Metastatic Breast Carcinoma in the Ovary (tissue), 3 donors: ENCODE results near the gene TMEM233.

- PRO-cap, 3 experiments: peak in 1 of 3 experiments; most common minus-strand start chr12:118190092 (in 1)
Measured at GRCh38 chr12:118189546-118190250, 53.8 kb downstream of the PEBP1 start.

- PRO-cap, 3 experiments: no peak in any of the 3 experiments
Measured at GRCh38 chr12:118357149-118358124, 15.3 kb downstream of the TAOK3 start.

- PRO-cap, 3 experiments: no peak in any of the 3 experiments
Measured at GRCh38 chr12:118383810-118384258, 7.5 kb downstream of the SUDS3 start.

- PRO-cap, 3 experiments: no peak in any of the 3 experiments
Measured at GRCh38 chr12:118385828-118386515, 9.6 kb downstream of the SUDS3 start.

DNA sequence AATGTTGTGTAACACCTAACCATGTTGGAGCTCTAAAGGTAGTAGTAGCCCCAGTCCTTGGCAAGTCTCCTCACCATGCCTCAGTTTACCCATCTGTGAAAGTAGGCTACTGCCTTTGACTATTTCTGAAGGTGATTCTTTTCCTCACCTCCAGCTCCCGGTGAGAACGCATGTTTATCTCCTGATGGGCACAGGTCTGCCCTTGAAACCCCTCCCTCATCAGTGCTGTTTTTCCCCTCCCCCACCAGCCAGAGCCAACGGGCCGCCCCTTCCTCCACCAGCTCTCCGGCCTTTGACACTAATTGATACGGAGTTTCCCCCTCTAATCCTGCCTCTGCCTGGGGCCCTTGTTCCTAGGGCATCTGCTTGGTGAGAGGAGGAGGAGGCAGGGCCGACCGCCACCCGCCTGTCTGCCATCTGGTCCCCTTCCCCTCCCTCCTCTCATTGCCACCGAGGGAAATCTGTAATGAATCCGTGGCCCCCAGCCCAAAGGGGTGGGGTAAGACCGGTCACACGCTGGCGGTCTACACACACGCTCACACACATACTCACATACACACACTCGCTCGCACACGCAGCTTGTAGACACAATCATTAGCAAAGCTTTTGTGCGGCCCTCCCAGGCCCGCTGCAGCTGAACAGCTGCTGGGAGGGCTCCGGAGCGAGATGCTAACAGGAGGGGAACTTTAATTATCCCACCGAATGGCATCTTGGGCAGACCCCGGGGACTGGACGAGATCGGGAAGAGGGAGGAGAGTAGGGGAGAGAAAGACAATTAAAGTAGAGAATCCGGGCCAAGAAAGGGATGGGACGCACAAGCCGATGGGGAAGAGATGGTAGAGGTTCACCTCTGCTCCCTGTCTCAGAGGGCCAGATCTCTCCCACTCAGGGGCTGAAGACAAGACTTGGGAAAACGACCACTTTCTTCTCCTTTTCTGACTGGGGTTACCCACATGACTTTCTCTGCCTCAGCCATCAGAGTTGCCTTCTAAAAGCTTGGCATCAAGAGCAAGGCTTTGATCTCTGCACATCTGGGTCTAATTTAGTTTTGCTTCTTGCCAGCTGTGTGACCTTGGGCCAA is 27.5 kb downstream of the SRRM4 start:
- PRO-cap, 3 experiments: no peak in any of the 3 experiments

DNA sequence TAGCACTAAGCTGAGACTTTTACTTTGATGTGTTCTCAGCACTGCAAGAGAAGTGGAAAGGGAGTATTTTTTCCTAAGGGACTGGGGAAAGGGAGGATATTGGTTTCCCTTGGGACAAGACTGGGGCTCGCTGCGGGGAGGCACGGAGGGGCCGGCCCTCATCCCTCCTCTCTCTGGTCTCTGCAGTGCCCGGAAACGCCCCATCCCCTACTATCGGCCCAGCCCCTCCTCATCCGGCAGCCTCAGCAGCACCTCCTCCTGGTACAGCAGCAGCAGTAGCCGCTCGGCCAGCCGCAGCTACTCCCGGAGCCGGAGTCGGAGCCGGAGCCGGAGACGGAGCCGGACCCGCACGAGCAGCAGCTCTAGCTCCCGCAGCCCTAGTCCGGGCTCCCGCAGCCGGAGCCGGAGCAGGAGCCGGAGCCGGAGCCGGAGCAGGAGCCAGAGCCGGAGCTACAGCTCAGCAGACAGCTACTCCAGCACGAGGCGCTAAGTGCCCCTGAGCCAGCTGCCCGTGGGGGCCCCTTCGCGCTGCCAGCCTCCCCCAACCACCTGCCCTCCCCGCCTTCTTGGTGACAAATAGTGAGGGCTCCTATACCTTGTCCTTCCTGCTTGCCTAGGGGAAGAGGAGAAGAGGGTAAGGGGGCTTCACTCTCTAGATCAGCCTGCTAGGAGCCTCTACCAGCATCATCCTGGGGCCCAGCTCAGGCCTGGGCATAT is 22.3 kb upstream of the HSPB8 start:
- PRO-cap, 3 experiments: no peak in any of the 3 experiments

GRCh38 chr12:119157399-119157769 is 21.3 kb upstream of the HSPB8 start:
- PRO-cap, 3 experiments: no peak in any of the 3 experiments

GRCh38 chr12:119175841-119176912 is 2.6 kb upstream of the HSPB8 start:
- PRO-cap, 3 experiments: peak in 3 of 3 experiments; most common plus-strand start chr12:119176611 (in 3); most common minus-strand start chr12:119176485 (in 3)

DNA sequence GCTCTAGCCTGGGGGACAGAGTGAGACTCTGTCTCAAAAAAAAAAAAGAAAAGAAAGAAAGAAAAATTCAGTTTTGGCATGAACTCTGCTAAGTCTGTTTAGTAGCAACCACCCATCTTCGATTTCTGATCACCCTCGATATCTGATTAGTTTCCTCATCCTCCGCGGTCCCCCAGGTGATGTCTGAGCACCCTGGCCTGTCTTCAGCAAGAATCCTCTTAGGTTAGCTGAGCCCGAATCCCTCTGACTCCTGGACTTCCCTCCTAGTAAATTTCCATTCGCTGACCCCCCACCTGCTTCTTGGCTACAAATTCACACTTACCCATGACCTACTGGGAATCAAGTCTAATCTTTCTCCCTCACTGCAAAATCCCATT is 802 bp upstream of the HSPB8 start:
- PRO-cap, 3 experiments: no peak in any of the 3 experiments

GRCh38 chr12:119195171-119195846 is 16.6 kb downstream of the HSPB8 start:
- PRO-cap, 3 experiments: no peak in any of the 3 experiments

- PRO-cap, 3 experiments: no peak in any of the 3 experiments
Measured at GRCh38 chr12:119341048-119341343, 6.5 kb downstream of the CCDC60 start.

GRCh38 chr12:119368820-119369521 is 34.4 kb downstream of the CCDC60 start:
- PRO-cap, 3 experiments: no peak in any of the 3 experiments

GRCh38 chr12:119397204-119397421 is 62.6 kb downstream of the CCDC60 start:
- PRO-cap, 3 experiments: no peak in any of the 3 experiments

GRCh38 chr12:119593302-119594060 is at the start of gene TMEM233:
TMEM233 (plus strand) TSS chr12:119593774.
- PRO-cap, 3 experiments: peak in 3 of 3 experiments; most common plus-strand start chr12:119593774 (in 3); most common minus-strand start chr12:119593797 (in 1)

DNA sequence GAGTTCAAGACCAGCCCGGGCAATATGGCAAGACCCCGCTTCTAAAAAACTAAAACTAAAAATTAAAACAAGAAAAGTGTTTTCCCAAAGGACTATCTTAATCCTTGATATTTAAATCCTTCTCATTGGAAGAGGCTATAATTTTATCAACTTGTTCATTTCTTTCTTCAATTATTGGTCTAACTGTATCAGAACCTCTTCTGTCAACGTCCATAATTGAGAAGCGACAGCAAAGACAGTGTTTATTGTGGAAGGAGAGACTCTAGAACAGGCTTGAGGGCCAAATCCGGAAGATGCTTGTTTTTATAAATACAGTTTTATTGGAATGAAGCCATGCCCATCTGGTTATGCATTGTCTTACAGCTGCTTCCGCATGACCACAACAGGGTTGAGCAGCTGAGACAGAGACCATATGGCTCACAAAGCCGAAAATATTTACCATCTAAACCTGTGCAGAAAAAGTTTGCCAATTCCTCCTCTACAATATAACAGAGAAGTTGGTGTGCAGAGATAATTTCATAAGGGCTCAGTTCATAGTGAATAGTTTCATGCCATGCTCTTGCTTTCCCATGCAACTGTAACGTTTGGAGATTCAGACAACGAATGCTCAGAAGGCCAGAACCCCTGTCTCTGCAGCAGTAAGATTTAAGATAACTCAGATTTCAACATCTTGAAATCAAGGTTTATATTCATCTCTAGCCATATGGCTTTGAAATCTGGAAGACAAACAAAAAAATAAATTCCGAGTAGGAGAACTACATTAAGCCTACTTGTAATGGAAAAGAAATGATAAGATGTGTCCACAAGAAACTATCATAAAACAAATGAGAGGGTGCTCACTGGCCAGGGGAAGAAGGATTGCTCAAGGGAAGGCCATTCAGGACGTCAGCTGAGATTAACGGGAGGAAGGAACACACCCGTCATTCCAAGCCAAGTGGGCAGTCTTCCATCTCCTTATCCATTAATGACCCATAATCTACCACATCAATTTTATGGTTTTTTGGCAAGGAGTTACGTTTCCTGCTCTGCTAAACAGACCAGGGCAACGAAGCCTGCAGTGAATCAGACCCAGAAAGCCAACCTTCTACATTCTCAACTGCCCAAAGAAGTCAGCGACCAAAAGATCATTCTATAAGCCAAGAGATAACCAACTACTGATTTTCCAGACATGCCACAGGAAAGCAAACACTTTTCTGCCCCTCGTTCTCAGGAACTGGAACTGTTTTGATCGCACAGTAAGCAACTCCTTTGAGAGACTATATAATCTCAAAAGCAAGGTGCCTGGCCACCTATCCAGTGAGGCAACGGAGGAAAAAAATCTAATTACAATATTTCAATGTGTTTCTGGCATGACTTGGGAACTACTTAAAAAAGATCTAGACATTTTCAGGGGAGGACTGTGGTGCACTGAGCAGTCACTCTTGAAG is 24.8 kb downstream of the PRKAB1 start:
- PRO-cap, 3 experiments: no peak in any of the 3 experiments

- PRO-cap, 3 experiments: no peak in any of the 3 experiments
Measured at GRCh38 chr12:119990373-119990993, 1.4 kb downstream of the BICDL1 start.

- PRO-cap, 3 experiments: no peak in any of the 3 experiments
Measured at GRCh38 chr12:120006659-120007260, 17.7 kb downstream of the BICDL1 start.

GRCh38 chr12:120011838-120012976 is 23.2 kb downstream of the BICDL1 start:
- PRO-cap, 3 experiments: no peak in any of the 3 experiments

GRCh38 chr12:120069239-120069860 is 47.2 kb downstream of the RAB35 start:
- PRO-cap, 3 experiments: no peak in any of the 3 experiments

GRCh38 chr12:120098831-120099474 is 17.6 kb downstream of the RAB35 start:
- PRO-cap, 3 experiments: no peak in any of the 3 experiments